Breast epithelium (tissue), 2 donors: ENCODE results near the gene DHX34.

DNA sequence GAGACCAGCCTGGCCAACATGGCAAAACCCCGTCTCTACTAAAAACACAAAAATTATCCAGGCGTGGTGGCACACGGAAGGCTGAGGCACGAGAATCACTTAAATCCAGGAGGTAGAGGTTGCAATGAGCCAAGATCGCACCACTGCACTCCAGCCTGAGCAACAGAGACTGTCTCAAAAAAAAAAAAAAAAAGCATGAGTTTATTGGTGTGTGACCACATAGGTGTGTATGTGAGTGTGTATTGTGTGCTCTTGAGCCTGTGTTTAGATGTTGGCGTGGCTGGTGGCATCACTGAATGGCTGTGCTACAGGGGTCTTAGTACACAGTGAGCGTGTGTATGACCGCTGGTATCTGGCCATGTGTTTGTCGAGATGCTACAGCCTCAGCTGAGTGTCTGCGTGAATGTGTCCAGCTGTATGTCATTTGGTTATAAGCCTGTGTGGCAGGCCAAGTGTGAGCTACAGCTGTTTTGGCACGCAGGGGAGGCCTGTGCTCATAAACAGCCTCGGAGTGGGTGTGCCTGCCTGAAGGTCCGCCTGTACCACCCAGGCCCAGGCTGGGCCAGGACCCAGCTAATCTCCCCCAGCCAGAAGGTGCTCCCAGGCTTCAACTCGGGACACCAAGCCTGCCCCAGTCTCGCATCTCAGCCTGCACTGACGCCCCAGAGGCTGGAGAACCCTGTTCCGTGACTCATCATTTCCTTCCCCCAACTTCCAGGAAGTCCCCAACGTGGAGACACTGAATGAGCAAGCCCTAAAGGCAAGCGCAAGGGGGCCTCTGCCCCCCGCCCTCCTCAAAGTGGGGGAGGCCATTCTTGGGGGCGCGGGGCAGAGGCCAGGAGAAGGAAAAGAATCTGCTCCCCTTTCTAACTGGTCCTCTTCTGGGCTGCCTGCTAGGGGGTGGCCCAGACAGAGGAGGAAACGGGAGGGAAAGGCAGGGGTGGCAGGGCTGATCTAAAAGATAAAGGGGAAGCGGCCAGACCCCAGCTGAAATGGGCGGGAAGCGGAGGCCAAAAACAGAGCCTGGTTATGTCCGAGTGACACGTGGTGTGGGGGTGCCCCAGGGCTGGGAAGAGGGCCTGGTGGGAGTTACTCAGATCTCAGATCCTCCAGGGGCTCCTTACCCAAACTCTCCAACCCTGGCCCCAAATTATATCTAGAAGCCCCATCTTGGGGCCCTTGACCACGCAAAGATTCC, 2.1 kb downstream of the SLC1A5 start:
- PRO-cap, result bidirectional peak, plus-strand start at position 912 of the sequence, minus-strand start at position 646 of the sequence
- RAMPAGE, long total RNA, 2 experiments, result no peak in any of the 2 experiments

DNA sequence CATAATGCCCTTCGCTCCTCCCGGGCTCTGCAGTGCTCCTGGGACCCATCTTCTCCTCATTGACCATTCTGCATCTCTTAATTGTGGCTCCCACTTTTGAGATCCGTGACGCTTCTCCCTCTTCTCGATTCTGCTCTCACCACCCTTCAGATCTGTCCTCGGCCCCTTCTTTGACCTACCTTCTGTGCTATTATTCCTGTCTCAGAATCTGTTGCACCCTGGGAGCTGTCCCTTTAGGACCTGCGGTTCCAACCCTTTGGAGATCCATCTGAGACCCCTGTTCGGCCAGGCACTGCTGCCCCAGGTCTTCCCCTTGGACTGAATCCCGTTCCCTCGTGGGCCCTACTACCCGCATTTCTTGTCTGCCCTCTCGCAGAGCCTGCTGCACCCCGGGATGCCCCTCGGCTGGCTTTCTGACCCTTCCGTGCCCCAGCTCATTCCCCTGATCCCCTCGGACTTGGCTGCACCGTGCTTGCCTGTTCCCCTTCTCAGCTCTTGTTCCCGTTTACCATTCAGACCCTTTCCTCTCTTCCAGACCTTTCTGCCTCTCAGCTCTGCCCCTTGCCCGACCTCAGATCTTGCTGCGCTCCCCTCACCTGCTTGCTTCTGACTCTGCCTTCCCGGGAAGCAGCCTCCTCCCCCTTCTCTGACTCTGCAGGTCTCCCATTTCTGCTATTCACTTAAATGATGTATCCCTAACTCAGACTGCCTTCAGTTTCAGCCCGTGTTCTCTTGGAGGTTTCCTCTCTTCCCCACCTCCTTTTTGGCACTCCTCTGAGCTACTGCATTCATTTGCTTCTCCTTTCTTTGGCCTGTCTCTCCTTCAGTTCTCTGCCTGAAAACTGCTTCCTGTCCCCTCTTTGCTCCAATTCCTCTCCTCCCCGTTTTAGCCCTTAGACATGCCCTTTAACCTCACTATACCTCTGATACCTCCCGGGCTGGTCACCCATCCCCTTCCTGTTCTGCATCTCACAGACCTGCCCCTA, 1.1 kb downstream of the ARHGAP35 start:
- PRO-cap, result no peak
- RAMPAGE, long total RNA, 2 experiments, result no peak in any of the 2 experiments

- PRO-cap, result no peak
- RAMPAGE, long total RNA, 2 experiments, result no peak in any of the 2 experiments
These were observed 37.8 kb downstream of the ARHGAP35 start for GRCh38 chr19:46898457-46899076.

DNA sequence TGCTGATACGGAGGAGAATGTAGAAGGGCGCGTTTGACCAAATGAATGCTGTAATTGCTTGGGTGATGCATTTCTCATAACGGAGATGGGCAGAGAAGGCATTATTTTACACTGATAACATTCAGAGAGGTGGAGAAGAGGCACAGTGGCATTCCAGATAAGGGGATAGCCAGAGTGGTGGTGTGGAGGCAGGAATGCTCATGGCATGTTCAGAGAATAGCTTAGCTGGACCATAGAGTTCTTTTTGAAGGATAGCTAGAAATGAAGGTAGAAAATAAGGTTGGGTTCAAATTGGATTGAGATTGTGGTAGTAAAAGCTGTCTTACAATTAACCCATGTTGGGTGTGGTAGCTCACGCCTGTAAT, 38.3 kb downstream of the ARHGAP35 start:
- PRO-cap, result no peak
- RAMPAGE, long total RNA, 2 experiments, result no peak in any of the 2 experiments

DNA sequence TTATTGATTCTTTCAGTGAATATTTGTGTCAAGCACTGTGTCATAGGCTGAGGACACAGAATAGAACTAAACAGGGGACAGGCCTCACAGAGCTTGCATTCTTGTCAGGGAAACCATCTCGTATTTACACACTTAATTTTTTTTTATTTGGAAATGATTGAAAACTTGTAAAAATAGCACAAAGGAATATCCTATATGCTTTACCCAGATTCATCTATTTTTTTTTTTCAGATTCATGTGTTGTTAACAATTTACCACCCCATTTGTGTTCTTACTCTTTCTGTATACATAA, 55.7 kb downstream of the ARHGAP35 start:
- PRO-cap, result no peak
- RAMPAGE, long total RNA, 2 experiments, result no peak in any of the 2 experiments

DNA sequence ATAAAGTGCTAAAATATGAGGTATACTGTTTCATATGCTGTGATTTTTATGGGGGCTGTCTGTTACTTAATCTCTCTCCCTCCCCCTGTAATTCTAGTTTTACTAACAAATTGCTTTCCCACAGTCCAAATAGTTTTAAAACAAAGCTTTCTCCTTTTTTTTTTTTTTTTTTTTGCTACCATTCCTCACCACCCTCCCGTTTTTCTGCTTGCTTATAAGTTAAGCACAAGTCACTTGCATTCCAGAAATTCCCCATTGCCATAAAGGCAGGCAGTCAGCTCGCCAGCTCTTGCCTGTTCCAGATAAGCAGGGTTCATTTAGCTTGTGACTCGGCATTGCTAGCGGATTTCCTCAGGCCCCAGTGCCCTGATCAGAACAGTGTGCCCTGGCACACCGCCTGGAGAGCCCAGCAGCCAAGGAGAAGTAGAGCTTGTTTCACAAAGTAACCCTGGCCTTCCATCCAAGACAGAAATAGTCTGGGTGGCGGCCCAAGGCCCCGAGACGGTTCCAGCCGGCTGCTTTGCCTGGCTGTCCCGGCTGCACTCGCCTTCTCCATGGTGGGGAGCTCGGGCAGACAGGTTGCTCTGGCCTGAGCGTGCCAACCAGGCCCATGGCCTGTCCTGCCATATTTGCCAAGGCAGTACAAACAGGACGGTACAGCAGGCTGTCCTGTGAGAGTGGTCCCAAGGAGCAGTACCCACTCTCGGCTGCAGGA, 43.4 kb upstream of the NPAS1 start:
- PRO-cap, result no peak
- RAMPAGE, long total RNA, 2 experiments, result no peak in any of the 2 experiments

DNA sequence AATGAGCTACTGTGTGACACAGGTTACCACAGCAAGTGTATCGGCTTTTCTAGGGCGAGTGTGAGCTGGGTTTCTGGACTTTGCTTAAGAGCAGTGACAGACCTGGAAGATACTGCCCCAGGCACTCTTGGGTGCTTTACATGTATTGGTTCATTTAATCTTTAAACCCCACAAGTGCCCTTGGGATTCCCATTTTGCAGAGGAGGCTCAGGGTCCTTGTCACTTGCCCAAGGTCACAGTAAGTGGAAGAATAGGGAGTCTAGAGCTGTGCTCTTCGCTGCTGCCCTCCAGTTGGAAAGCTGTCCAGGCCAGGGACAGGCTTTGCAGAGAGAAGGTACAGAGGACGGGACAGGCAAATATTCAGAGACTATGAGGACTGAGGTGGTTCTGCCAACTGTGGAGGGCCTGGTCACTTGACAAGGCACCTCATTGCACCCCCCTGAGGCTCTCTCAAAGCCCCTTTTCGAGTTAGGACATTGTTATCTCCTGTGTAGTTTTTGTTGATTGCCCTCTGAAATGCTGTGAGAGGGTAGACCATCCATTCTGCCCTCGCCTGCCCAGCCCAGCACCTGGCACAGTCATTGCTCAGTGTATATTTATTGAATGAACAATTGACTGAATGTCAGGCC, 42.4 kb downstream of the BBC3 start:
- PRO-cap, result no peak
- RAMPAGE, long total RNA, 2 experiments, result no peak in any of the 2 experiments

DNA sequence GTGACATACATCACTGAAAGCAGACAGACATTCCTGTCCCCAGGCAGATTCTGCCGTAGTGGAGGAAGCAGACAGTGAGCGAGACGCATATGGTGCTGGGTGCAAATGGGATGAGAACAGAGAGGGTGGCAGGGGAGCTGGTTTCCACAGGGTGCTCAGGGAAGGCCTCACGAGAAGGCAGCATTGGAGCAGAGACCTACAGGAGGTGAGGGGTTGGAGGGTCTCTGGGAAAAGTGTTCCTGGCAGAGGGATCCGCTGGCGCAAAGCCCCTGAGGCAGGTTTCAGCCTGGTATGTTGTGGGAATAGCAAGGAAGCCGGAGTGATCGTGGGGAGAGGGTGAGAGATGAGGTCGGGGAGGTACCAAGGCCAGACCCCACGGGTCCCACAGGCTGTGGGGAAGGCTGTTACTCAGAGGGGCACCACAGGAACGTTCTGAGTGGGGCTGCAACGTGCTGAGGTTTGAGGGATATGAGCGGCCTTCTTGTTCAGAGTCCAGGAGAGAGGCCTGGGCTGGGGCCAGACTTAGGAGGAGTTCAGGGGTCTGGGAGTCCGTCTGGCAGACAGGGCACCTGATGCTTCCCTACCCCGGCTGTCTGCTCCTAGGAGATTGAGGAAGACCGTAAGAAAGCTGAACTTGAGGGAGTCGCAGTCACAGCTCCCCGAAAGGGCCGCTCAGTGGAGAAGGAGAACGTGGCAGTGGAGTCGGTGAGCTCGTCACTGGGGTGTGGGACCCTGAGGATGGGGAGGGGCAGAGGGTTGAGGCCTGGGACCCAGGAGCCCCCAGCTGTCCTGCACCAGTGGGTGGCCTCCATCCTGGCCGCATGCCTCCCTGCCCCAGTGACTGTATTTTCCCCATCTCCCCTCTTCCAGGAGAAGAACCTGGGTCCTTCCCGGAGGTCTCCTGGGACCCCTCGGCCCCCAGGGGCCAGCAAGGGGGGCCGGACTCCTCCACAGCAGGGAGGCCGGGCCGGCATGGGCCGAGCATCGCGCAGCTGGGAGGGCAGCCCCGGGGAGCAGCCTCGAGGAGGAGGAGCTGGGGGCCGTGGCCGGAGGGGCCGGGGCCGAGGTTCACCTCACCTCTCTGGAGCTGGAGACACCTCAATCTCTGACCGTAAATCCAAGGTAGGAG, 3.8 kb downstream of the CCDC9 start:
- PRO-cap, result no peak
- RAMPAGE, long total RNA, 2 experiments, result no peak in any of the 2 experiments

- PRO-cap, result no peak
- RAMPAGE, long total RNA, 2 experiments, result no peak in any of the 2 experiments
These were observed 1.7 kb upstream of the INAFM1 start for GRCh38 chr19:47272924-47273444.

DNA sequence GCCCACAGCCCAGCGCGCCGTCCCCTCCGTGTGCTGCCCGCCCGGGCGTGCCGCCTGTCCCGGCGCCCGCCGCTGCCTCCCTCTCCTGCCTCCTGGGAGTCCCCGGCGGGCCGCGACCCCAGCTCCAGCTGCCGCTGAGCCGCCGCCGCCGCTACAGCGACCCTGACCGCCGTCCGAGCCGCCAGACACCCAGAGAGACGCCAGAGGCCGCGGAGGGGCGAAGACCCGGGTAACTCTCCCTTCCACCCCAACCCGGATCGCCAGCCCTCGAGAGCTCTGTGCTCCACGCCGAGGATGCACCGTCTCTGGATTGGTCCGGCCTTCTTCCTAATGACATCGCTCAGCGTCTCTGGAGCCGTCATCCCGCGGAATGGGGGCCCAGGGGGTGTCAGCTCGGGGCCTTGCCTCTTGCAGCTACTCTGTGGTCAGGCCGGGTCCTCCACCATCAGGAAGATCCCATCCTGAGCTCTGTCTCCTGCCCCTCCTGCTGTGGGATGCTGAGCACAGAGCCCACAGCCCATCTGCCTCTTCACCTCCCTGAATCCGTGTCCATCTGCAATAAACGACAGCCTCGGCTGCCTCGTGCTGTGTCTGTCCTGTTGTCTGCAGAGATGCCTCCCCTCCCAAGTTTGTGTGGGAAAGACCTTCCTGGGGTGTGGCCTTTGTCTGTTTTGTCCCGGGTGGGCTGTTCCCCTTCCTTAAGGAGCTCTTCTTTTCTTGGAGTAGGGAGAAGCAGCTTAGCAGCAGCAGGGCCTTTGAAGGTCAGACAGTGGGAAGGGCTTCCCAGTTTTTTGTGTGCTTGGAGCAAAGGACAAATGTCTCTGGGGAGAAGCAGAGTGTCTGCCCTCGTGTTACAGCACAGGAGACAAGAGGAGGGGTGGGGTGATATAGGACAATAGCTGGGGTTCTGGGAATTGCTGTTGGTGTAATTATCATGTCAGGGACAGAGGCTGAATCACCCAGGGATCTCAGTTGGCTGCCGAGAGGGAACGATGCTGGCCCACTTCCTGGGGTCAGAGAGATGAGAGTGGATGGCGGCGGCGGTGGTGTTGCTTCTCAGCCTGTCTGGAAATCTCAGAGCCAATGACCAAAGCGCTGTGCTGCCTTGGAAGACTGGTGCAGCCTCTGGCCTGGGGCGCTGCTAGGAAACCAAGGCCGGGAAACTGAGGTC, 816 bp downstream of the INAFM1 start:
- PRO-cap, result unidirectional peak, plus-strand start at position 195 of the sequence; bidirectional peak, plus-strand start at position 971 of the sequence, minus-strand start at position 764 of the sequence
- RAMPAGE, long total RNA, 2 experiments, result no peak in any of the 2 experiments

DNA sequence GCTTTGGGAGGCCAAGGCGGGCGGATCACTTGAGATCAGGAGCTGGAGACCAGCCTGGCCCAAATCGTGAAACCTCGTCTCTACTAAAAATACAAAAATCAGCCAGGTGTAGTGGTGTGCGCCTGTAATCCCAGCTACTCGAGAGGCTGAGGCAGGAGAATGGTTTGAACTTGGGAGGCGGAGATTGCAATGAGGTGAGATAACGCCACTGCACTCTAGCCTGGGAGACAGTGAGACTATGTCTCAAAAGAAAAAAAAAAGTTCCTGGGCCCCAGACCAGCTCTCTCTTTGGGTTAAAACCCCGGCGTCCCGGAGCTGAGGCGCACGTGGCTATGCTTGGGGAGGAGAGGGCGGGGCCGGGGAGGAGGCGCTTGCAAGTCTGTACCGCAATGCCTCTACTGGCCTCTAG, 369 bp upstream of the DHX34 start:
- PRO-cap, result no peak
- RAMPAGE, long total RNA, 2 experiments, result no peak in any of the 2 experiments

GRCh38 chr19:47349151-47350290, at the start of gene DHX34:
Gene DHX34, plus strand, starts transcription at chr19:47349315.
- PRO-cap, result unidirectional peak, plus-strand start at chr19:47349355
- RAMPAGE, long total RNA, 2 experiments, result no peak in any of the 2 experiments

- PRO-cap, result no peak
- RAMPAGE, long total RNA, 2 experiments, result no peak in any of the 2 experiments
These were observed 34.4 kb downstream of the DHX34 start for GRCh38 chr19:47383320-47384139.

DNA sequence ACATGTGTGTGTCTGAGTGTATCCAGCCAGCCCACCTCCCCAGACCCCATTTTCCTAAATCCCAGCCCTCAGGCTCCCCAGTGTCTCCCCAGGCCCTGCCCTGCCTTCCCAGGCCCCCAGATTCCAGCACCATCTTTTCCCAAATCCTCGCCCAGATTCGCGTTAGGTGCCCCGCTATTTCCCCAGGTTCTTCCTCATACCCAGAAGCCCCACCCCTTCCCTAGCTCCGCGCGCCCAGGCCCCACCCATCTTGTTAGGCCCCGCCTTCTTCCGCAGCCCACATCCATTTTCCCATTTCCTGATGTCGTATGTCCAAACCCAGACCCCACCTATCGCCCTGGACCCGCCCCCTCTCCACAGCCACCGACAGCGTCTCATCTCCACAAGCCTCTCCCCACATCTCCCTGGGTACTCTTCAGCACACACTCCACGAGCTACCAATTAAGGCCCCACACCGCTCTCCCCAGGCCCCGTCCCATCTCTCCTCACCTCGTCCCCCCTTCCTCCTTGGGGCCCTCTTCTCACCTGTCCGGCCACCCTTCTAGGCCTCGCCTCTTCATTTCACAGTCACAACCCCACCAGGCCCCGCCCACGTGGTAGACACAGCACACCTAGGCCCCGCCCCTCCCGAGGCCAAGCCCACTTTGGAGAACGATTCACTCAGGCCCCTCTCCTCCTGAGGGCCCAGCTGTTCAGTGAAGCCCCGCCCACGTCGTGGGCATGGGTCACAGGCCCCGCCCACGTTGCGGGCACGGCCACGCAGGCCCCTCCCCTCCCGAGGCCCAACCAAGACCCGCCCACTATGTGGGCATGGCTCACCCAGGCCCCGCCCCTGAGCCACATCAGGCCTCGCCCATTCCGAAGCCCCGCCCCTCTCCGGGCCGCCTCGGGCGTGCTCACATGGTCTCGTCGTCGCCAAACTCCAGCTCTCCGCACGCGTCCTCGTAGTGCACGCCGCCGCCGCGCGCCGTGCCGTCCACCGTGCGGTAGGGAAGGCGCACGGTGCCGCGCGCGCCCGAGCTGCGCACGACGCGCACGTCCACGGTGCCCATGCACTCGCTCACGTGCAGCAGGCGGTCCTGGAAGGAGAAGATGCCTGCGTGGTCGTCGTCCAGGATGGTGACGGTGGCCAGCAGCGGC, 24.4 kb downstream of the SLC8A2 start:
- PRO-cap, result no peak
- RAMPAGE, long total RNA, 2 experiments, result no peak in any of the 2 experiments

DNA sequence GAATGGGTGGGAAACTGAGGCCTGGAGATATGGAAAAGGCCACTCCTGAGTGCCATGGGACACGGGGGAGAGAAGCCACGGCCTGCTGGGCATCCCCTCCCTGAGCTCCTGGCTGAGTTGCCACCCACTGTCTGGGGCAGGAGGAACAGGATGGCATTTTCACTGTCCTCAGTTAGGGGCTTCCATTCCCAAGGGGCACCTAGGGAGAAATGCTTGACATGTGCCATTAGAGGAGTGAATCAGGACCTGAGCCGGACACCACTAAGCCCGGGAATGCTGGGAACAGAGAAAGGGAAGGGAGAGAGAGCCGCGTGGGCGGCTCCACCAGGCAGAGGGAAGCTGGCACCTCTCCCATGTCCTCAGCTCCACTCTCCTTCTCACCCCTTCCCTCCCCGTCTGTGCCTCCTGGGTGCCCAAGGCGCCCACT, 4.9 kb upstream of the KPTN start:
- PRO-cap, result no peak
- RAMPAGE, long total RNA, 2 experiments, result no peak in any of the 2 experiments

DNA sequence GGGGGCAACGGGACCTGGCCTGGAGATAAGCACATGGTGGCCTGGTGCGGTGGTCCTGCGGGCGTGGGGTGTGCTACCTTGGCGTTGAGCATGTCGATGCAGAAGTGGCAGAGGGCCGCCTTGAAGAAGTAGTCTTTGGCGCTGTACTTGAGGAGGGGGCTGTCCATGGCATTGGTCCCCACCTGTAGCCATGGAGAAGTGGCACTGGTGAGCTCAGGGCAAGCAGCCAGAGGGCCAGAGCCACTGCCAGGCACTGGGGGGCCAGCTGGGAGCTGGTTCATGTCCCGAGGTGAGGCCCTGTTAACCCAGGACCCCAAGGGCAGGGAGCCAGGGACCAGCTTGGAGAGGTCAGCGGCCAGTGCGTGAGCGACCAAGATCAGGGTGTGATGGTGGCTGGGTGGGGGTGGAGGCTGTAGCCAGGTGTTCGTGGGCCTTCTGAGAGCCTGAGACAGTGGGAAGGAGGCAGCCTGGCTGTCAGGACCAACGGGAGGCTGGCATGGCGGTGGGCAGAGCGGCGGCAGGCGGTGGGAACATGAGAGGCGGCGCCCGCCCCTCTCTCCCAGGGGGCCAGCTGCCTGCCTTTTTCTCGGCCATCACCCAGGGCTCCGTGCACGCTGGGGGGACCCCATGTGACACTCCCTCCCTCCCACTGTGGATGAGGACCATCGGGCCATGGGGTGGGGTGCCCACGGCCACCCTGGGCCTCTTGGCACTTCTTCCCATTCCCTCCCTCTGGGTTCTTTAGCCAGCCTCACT, 8.1 kb upstream of the KPTN start:
- PRO-cap, result no peak
- RAMPAGE, long total RNA, 2 experiments, result no peak in any of the 2 experiments

DNA sequence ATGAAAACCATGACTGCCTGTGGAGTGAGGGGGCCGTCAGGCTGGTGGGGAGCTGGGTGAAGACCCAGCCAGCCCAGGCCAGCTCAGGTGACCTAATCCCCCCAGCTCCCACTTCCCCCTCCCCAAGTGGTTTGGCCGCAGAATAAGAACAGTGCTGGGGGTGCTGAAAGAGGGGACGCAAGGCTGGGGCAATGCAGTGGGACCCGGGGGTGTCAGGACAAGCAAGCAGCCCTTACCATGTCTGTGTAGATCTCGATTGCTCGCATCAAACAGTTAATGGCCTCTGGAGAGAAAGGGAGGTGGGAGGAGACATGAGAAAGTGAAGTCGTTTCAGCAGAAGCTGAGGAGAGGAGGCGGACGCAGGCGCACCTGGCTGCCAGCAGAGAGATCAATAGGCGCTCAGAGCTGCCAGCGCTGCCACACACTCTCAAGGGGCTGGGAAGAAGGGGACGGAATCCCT, 11.3 kb upstream of the KPTN start:
- PRO-cap, result no peak
- RAMPAGE, long total RNA, 2 experiments, result no peak in any of the 2 experiments

DNA sequence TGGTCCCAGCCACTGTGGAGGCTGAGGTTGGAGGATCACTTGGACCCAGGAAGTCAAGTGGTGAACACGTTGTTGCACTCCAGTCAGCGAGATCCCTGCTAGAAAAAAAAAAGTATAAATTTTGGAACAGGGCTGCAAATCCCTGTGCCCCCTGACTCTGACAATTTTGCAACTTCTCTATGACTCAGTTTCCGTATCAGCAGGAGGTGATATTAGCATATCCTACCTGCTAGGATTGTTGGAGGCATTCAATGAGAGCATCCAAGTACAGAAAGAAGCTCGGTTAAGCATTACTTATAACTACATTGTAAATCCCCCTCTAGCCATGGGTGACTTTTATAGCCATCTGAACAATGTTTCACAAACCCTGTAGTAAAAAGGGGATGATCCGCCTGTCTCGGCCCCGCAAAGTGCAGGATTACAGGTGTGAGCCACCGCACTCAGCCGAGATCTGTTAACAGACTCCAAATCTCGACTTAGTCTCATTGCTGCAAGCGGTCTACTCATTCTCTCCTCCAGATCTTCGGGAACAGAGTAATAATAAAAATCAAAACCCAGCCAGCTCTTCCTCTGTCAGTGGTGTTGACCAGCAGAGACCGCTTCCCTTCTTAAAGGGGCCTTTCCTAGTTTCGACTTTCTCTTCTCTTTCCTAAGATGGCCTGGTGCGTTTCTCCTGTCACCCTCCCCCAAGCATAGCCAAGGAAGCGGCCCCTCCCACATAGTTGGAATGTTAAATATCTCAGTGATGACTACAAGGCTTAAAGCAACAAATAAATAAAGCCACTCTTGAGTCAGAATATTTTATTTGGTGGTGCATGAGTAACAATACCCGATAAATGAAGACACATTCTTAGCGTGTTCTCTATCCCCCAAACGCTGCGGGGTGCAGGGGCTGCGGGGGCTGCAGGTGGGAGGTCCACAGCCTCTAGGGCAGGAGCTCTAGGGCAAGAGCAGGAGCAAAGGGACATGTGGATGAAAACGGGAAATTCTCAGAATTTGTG, 10.2 kb upstream of the BICRA start:
- PRO-cap, result no peak
- RAMPAGE, long total RNA, 2 experiments, result no peak in any of the 2 experiments

- PRO-cap, result no peak
- RAMPAGE, long total RNA, 2 experiments, result no peak in any of the 2 experiments
These were observed 7.4 kb upstream of the BICRA start for GRCh38 chr19:47601422-47601988.

GRCh38 chr19:47610014-47610928, 1.3 kb downstream of the BICRA start:
- PRO-cap, result unidirectional peak, minus-strand start at chr19:47610435
- RAMPAGE, long total RNA, 2 experiments, result no peak in any of the 2 experiments